Mesenchymal stem cell of Wharton's jelly (primary cell): ENCODE results near the genes CYP26A1, MYOF and FFAR4.

DNA sequence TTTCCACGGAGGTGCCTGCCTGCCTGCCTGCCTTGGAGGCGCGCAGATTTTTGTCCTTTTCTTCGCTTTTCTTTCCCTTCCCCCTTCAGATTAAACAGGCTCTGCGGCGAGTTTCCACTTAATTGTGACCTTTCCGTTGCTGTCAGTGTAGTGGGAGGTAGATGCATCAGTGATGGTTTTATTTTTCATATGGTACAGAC lies 691 bp downstream of the HECTD2 start:
- CAGE, long polyA plus RNA: no peak

DNA sequence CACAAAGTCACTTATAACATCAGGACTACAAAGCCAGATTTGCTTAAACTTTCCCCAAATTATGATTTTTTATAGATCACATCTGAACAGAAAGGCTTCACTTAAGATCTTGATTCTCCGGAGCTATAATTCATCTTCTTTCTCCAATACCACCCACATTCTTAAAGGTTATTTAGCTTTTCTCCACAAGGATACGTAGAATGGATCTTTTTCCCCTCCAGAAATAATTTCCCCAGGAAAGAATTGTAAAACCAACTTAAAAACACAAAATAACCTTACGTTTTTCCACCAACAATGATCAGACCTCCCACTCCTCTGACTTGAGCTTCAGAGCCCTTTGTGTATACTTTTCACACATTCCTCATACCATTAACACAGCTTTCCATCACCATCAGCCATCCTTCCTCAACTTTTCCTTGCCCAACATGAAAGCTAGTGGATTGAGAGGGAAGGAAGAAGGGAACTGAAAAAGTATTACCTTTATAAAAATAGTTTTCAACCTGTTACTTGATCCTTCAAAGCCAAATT lies 3.6 kb downstream of the PPP1R3C start:
- CAGE, long polyA plus RNA: no peak

DNA sequence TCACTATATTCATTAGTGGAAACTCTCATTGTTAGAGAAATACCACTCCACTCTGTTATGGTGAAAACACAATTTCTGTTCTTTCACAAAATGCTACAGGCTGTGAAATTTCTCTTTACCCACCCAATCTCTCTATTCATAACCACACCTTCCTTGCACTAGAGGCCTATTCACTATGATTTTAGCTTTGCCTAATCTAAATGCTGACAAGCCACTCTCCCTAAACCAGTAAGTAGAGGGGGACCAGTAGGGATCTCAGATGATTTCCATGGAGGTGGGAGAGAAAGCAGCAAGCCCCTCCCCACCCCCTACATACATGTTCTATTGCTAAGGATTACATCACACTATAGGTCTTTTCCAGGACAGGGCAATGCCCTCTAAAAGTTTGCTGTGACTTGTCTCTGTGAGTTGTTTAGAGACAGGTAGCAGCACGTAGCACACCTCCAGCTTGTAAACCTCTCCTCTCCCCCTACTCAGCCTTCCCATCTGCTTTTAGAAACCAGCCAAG lies 58.2 kb upstream of the PPP1R3C start:
- CAGE, long polyA plus RNA: no peak

DNA sequence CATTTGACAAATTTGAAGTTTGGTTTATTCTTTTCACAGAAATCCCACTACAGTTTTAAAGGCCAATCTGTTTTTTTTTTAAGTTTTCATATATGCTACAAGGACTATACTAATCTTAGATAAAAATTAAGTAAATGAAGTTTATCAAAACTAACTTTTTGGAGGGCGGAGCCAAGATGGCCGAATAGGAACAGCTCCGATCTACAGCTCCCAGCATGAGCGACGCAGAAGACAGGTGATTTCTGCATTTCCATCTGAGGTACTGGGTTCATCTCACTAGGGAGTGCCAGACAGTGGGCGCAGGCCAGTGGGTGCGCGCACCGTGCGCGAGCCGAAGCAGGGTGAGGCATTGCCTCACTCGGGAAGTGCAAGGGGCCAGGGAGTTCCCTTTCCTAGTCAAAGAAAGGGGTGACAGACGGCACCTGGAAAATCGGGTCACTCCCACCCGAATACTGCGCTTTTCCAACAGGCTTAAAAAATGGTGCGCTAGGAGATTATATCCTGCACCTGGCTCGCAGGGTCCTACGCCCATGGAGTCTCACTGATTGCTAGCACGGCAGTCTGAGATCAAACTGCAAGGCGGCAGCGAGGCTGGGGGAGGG lies 48.7 kb upstream of the TNKS2 start:
- CAGE, long polyA plus RNA: no peak

DNA sequence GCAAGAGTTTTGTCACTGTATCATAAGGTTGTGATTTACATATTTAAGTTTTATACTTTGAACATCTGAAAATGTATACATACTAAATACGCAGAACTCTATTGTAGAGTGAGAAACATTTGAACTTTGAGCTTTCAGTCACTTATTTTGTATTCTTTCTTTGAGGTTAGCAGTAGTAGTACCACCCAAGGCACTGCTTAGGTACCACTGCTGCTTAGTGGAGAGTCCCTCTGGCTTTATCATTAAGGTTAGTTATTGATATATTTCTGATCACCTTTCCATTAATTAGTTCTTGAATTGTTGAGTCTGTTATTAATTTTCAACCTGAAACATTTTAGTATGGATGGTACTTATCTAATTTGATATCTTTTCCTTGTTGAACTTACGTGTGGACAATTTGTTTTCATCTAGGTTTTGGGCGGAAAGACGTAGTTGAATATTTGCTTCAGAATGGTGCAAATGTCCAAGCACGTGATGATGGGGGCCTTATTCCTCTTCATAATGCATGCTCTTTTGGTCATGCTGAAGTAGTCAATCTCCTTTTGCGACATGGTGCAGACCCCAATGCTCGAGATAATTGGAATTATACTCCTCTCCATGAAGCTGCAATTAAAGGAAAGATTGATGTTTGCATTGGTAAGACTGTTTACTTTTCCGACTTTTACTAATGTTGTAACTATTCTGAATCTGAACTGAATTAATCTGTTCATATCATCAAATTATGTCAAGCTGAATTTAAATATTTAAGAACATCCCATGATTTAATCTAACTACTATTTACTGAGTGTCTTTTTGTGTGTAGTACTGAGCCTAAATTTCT lies 14.6 kb downstream of the TNKS2 start:
- CAGE, long polyA plus RNA: no peak

- CAGE, long polyA plus RNA: no peak
Observed at GRCh38 chr10:91956080-91956829, 32.7 kb downstream of the BTAF1 start.

DNA sequence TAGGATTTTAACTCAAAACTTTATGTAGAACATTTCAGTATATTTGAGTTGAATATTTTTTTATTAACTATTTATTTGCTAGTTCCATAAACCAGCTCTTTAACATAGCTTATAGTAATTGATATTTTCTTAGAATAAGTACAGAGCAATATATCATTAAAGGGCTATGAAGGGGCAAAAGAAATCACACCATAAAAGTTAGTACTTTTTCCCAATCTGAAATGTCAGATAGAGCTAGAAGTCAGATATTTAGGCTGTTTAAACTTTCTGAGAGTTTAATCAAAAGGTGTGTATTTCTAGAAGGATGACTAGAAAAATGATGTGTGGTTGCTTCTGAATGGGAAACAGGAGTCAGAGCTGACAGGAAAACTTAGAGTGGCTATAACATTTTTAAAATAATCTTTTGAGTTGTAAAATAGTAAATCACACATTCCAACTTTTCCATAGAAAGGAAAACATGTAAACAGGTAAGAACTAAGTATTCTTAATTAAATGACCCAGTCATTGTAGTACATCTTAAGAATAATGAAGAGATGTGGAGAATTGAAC lies 106.9 kb downstream of the BTAF1 start:
- CAGE, long polyA plus RNA: no peak

DNA sequence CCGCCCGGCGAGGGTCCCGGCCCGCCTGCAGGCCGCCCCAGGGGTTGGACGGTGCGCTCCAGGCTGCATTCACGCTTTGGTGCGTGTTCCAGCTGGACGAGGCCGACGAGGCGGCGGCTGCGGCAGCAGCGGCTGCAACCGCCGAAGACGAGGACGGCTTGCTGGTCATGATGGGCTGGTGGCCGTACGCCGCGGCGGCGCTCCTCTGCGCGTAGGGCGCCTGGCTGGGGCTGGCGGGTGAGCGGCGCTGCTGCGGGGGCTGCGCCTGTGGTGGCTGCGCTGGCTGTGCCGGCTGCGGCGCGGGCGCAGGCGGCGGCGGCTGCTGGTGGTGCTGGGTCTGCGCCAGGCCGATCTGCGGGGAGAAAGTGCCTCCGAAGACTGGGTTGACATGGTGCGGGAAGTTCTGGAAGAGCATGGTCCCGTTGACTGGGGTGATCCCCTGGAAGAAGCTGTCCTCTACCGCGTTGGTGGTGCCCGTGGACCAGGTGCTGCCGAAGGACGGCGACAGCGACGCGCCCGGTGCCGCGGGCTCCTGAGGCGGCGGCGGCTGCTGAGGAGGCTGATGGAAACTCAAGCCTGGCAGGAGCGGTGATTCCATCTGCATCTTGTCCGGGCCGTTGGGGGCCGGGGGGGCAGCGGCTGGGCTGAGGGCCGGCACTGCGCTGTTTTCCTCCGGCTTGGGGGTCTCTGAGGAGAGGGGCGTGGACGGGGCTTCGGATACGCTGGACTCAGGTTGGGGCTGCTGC lies 51.2 kb downstream of the CPEB3 start:
- CAGE, long polyA plus RNA: no peak

DNA sequence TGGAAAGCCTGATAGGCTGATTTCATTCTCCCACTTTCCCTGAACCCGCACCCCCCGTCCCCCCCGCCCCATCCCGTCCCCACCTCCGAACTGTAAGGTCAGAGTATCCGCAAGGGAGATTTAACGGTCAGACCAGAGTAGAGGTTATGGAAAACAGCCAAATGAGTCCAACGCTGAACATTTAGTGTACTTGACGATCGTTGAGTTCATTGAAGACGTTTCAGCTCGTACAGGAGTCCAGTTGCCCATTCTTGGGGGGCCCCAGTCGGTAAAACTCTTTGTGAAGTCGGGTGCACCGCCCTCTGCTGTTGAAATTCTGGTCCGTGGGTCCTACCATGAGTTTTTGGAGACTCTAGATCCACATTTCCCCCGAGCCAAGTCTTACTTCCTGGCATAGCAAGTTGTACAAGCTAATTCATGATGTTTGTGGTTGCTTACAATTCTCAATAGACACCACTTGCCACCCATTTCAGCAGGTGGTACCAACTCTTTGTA lies 1.0 kb downstream of the MARCHF5 start:
- CAGE, long polyA plus RNA: no peak

DNA sequence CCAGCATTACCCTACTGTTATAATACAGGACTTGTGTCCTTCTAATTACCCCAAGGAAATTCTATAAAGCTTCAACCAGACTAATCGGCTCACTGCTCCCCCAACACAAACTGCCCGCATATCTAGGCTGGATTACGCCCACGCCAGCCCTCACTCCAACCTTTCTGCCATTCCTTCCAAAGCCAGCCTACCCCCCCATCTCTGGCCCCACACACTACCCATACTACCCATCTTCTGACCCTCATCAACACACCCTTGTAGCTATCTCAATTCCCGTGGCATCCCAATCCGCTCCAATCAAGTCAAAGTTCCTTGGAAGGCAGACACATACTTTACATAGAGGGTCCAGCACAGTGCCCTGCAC lies 1.3 kb downstream of the IDE start:
- CAGE, long polyA plus RNA: no peak

DNA sequence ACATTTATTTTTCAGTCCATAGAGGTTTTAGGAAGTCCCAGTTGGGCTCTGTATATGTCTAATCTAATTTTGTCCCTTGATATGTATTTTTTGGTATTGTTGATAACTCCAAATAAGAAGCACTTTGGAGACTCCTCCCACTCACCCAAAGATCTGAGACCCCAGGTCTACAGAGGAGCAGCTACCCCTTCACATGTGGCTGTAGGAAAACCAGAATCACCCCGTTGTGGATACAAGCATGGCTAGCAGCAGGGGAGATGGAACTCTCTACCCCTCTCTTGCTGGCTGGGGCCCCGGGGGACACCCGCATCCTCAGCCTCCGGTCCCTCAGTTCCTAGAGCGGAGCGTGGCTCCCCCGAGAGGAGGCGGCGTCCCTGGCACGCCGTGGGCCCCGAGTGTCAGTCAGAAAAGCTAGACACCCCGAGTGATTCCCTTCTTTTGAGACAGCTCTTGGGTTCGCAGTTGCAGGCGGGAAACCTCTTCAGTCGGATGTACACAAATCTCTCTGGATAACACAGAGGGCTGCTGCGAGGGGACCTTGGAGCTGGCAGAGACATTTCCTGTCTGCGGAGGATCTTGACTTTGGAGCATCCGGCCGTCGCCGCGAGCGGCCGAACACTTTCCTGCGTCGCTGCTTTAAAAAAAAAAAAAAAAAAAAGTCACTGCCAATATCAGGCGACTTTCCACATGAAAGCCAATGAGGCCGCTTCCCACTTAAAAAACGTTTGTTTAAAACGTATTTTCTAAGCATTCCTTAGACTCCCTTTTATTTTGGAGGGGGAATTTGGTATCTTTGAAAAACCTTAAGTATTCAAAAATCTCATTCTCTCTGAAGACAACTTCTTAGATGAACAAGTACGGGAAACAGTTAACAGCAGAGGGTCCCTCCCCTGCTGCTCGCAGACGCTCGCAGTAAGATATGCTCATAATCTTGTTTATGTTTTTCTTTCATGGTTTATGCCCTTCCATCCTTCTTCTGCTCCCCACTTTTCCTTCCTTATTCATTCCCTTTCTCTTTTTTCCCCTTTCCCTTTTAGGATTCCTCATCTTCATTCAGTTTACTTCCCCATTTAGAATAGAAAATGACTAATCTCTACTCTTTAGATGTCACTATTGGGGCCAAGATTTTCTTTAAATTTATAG lies 9.8 kb downstream of the HHEX start:
- CAGE, long polyA plus RNA: no peak

GRCh38 chr10:92829820-92830239 lies 18.5 kb upstream of the EXOC6 start:
- CAGE, long polyA plus RNA: no peak

GRCh38 chr10:92872876-92873453 lies 24.6 kb downstream of the EXOC6 start:
- CAGE, long polyA plus RNA: no peak

GRCh38 chr10:93073345-93074568 lies at the start of gene CYP26A1:
Gene CYP26A1 (plus strand): TSS chr10:93073893.
- CAGE, long polyA plus RNA: no peak

GRCh38 chr10:93334879-93335570 lies 147.1 kb downstream of the MYOF start:
- CAGE, long polyA plus RNA: no peak

DNA sequence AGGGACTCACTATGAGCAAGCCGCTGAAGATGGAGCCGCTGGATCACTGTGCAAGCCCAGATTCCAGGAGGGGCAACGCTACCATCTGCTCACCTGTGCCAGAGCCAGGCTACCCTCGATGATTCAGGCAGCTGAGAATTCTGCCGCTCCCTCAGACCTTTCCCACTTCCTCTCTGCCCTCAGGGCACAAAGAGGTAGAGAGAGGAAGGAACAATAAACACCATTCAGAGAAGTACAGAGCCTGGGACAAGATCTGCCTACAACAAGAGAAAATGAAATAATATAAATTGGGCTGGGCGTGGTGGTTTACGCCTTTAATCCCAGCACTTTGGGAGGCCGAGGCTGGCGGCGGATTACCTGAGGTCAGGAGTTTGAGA lies 98.1 kb downstream of the MYOF start:
- CAGE, long polyA plus RNA: no peak

DNA sequence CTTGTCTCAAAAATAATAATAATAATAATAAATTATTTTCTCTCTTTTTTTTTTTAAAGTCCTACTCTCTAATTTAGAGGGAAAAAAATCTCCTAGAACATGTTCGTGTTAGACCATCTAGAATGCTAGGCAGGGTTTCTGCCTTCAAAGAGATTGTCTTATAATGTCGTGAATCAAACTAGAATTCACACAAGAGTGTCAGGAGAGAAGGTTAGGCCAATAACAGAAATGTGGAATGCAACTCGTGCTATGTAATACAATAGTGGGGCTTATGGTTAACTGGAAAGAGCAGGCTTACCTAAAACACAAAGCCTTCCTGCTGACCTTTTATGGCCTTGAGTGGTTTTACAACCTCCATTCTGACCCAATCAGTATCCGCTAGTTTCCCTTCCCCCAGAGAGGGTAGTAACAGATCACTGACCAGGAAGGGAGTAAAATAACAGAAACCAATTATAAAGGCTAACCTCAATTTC lies 46.2 kb downstream of the MYOF start:
- CAGE, long polyA plus RNA: no peak

DNA sequence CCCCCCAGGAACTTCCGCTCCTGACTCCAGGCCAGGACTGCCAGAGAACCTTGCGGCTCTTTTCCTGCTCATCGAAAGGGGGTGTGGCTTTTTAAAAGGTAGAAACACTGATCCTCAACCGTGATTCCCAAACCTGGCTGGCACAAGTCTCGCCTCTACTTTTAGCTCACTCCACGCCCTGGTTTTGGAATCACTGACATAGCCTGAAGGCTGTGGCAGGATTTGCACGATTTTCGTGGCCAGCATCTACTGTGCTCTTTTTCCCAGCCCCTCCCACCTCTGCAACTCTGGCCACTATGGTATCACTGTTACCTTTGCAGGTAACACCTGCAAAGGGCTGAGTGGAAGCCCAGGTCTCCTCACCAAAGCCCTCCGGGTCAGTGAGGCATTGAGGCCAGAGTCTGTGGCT lies 43.3 kb downstream of the MYOF start:
- CAGE, long polyA plus RNA: no peak

GRCh38 chr10:93481798-93482871 lies at the start of gene MYOF:
Gene MYOF (minus strand): TSS chr10:93482334.
- CAGE, long polyA plus RNA: no peak

GRCh38 chr10:93566440-93567280 lies at the start of gene FFAR4:
Gene FFAR4 (plus strand): TSS chr10:93566665.
- CAGE, long polyA plus RNA: no peak